SK-MEL-5 (cell line): Measurements from ENCODE around the genes AFG3L2 and LDLRAD4.

DNA sequence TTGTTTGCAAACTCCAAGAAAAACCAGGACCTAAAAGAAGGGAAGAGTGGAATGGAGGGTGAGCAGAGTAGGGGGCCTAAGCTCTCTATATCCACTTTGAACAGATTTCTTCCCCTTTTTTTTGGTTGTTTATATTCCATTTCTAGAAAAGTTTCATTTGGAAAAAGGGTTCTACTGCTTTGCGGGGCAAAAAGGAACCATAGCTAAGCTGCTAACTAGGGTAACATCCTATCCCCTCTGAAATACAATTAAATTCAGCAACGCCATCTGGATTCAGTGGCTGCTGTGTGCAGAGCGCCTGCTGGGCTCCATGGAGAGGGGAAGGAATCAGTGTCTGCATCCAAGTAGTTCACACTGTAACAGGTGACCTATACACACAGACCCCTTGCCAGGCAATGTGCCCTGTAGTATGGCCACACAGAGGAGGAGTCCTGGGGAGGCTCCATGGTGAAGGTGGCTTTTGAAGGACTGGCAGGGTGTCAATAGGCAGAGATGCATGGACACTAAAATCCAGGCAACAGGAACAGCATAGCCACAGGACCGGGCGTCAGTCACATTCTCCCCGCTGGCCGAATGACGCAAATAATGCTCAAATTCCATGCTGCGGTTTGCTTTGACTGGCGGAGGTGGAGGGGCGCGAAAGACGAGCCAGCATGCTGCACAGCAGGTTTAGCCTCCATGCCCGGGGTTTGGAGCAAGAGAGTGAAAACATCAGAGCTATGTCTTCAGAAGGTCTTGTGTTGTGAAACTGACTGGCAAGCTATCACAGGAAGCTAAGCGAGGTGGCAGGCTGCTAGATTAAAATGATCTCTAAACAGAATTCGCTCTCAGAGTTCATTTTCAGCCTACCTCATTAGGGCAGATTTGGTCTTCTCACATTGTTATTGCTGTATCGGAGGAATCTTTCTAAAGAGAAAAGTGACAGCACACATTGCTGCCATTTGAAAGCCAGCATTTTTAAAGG, 1.4 kb upstream of the CHMP1B start:
RAMPAGE:
- cytosol, long total RNA = no peak
- long total RNA = no peak
- nucleus, long total RNA = no peak

GRCh38 chr18:11908005-11908116, 256 bp downstream of the MPPE1 start:
RAMPAGE:
- cytosol, long total RNA = no peak
- long total RNA = no peak
- nucleus, long total RNA = no peak

DNA sequence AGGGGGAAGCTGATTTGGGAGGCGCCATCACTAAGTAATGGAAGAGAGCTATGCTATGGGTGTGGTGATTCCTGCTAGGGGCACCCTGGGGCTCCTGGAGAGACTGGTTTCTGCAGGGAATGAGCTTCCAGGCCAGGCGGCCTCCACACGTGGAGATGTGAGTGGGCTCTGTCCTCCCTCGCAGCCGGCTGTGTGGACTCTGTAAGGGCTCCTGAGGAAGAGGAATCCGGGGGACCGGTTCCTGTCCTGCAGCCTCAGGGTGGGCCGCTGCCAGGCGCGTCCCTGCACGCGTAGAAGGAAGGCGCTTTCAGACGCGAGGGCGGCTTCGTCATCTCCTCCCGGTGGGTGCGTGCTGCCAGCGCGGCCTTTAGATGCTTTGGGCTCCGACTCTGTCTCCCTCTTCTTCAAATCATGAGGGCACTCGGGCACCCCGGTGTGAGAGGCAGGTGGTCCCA, 55.5 kb upstream of the ANKRD62 start:
RAMPAGE:
- cytosol, long total RNA = no peak
- long total RNA = no peak
- nucleus, long total RNA = no peak

DNA sequence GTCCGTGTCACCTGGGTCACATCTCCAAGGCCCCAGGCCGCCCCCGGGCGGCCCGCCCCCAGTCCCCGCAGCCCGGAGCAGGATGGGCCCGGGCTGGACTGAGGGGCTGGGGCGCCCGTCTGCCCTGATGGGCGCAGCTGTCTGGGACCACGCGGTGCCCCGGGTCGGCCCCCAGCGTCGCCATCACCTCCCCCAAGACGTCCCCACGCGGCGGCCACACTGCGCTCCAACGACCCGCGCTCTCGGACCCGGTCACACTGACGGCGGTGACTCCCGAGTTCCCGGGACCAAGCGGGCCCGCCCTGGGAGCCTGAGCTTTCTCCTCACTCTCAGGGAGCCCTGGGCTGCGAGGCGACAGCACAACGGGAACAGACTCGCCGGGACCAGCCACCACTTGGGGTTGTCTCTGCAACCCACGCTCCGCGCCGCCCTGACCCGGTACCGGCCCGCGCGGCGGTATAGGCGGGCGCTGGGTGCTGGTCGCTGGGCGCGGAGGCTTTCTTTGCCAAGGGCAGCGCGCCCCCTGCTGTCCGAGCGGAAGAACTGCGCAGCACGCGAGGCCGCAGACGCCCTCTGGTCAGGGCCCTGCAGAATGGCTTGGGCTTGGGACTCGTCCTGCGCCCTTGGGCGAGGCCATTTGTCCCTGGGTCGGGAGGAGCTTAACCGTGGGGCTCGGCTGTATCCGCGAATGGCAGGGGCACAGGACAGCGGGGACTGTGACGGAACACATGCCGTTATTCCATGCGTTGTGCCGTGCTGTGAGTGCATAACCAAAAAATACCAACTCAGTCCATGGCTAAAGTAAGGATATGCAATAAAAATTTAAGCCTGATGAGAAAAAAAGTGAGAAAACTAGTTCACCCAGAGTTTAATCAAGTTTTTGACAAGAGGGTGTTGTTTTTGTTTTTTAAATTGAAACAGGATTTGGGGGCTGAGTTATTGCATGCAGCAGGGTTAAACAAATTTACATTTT, 54.8 kb upstream of the ANKRD62 start:
RAMPAGE:
- cytosol, long total RNA = no peak
- long total RNA = no peak
- nucleus, long total RNA = no peak

GRCh38 chr18:12059410-12060200, 34.0 kb upstream of the ANKRD62 start:
RAMPAGE:
- cytosol, long total RNA = no peak
- long total RNA = no peak
- nucleus, long total RNA = no peak

RAMPAGE:
- cytosol, long total RNA = no peak
- long total RNA = no peak
- nucleus, long total RNA = no peak
Observed at GRCh38 chr18:12307173-12307770, 769 bp upstream of the TUBB6 start.

DNA sequence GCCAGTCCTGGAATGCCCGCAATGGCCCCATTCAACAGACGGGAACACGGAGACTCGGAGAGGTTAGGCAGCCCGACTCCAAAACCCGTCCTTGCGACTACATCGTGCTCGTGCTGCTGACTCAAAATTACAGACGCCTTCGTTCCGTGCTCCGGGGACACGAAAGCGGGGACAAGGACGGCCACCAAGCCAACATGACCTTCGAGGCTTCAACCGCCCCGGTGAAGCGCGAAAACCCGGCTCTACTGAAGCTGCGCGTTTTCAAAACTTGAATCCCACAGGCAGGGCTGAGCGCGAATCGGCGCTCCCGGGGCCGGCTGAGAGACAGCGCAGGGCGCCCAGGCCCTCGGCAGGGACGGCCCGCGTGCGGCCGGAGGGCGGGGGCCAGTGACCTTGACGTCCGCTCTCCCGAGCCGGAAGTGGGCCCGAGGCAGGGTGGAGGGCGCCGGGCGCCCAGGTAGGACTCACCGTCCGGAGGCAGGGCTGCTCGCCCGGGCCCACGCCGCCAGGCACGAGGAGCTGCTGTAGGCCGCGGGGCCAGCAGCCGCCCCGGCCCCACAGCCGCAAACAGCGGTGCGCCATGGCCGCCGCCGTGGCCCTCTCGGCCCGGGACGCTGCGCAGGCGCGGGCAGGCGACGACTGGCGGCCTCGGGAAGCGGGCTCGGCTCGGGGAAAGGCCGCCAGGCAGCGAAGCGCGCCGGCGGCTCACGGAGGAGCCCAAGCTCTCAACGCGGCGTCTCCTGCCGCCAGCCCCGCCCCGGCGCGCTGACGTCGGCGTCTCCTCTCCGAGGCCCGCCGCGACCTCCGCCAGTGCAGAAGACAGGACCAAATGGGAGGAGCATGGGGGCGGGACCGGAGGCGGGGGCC, at the start of gene AFG3L2:
AFG3L2 (minus strand) TSS at position 727 of the 867 bp plus-strand sequence.
RAMPAGE:
- cytosol, long total RNA = no peak
- long total RNA = no peak
- nucleus, long total RNA = no peak

DNA sequence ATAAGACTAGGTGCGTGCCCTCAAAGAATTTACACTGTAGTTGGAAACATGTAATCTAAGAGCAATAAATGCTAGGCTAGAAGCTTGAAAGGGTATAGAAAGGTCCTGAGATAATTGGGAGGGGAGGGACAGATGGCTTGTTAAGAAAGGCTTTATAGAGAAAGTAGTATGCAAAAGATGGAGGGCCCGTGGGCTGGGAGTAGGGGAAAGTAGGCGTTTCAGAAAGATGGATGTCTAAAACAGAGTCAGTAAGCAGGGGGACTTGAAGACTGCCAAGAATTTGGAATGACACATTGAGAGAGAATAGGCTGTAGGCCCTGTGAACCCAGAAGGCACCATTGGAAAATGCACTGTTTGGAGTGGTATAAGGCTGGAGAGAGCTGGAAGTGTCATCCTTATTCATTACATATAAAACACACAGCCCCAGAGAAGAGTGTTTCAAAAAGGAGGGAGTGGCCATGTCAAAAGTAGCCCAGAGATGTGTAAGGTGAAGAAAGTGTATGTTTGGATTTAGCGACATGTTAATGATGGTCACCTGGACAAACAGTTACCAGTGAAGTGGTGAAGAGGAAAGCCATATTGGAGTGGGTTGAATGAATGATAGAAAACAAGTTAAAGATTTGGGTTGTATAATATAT, 925 bp downstream of the PSMG2 start:
RAMPAGE:
- cytosol, long total RNA = no peak
- long total RNA = no peak
- nucleus, long total RNA = no peak

DNA sequence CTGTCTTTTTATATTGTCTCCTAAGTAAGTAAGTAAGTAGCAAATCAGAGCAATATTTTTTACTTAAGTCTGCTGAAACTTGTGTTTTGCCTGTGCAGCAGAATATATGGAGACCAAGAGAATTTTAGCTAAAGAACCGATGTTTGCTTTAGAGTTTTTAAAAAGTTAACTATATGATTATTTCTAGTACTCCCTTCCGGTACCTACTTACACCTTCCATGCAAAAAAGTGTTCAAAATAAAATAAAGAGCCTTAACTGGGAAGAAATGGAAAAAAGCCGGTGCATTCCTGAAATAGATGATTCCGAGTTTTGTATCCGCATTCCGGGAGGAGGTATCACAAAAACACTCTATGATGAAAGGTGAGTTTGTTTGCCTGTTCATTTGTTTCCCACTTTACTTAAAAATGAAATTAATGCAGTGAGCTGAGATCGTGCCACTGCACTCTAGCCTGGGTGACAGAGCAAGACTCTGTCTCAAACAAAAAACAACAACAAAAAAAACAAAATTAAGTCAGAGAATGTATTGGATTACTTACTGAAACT, 17.6 kb downstream of the PSMG2 start:
RAMPAGE:
- cytosol, long total RNA = no peak
- long total RNA = no peak
- nucleus, long total RNA = no peak

RAMPAGE:
- cytosol, long total RNA = no peak
- long total RNA = no peak
- nucleus, long total RNA = no peak
Observed at GRCh38 chr18:13165542-13166439, 52.8 kb upstream of the LDLRAD4 start.

DNA sequence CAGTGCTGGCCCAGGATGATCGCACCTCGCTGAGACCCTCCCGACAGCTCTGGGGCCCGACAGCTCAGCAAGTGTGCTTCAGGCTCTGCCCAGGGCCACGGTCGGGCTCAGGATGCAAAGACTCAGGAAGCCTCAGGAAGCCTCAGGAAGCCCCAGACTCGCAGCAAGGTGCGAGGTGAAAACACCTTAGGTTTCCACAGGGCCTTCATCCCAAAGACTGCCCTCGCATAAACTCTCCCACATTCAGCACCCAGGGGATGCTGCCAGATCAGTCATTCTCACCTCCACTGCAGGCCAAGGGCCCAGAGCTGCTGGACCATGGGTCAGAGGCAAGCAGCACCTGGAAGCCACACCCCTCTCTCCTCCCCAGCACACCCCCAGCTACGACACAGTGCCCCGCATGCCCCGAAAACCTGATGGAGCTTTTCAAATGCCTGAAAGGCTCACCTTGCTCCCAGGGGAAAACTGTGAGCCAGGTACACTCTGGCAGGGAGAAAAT, 32.0 kb upstream of the LDLRAD4 start:
RAMPAGE:
- cytosol, long total RNA = no peak
- long total RNA = no peak
- nucleus, long total RNA = no peak

RAMPAGE:
- cytosol, long total RNA = no peak
- long total RNA = no peak
- nucleus, long total RNA = no peak
Observed at GRCh38 chr18:13218572-13219151, at the start of gene LDLRAD4. Gene LDLRAD4, plus strand, starts transcription at chr18:13218760.

RAMPAGE:
- cytosol, long total RNA = no peak
- long total RNA = no peak
- nucleus, long total RNA = no peak
Observed at GRCh38 chr18:13219469-13220249, 1.1 kb downstream of the LDLRAD4 start.

GRCh38 chr18:13221949-13222415, 3.4 kb downstream of the LDLRAD4 start:
RAMPAGE:
- cytosol, long total RNA = no peak
- long total RNA = no peak
- nucleus, long total RNA = no peak

RAMPAGE:
- cytosol, long total RNA = no peak
- long total RNA = no peak
- nucleus, long total RNA = no peak
Observed at GRCh38 chr18:13381236-13381702, 162.7 kb downstream of the LDLRAD4 start.

DNA sequence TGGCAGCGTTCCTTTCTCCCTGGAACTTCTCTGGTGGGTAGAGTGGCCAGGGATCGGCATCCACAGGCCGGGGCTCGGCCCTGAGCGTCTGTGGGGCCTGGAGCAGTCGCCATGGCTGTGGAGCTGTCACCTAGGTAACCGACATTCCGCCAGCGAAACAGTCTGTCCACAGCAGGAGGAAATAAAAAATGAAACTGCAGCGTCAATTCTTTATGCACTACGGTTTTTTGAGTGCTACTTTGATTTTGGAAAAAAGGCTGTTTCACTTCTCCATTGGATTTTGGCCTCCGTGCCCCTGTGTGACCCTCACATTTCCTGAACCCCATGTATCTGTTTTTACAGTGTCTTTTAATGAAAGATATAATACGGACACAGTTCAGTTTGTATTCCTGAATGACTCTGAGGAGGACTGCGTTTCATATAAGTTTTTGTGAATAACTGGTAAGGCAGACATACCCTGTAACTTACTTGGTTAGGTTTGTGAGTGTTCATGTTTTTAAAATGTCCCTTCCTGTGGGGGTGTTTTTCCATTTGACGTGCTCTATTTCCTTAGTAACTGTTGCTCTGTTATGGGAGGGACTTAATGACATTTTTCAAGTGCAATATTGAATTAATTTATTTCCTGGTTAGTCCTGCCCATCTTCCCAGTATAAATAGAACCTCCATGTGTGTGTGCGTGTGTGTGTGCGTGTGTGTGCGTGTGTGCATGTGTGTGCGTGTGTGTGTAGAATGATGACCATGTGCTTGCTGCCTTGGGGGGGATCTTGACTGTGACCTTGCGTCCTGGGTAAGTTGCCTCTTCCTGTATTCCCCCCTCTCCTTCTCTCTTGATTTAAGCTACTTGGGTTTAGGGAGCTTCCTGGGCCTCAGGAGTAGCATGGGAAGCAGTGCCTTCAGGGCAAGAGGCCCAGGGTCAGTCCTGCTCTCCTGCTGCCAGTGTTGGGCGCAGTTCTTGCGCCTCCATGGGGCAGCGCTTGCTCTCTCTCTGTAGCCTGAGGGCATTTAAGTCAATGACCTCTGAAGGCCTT, 163.7 kb downstream of the LDLRAD4 start:
RAMPAGE:
- cytosol, long total RNA = no peak
- long total RNA = no peak
- nucleus, long total RNA = no peak

RAMPAGE:
- cytosol, long total RNA = no peak
- long total RNA = no peak
- nucleus, long total RNA = no peak
Observed at GRCh38 chr18:13447269-13448483, 229.1 kb downstream of the LDLRAD4 start.

DNA sequence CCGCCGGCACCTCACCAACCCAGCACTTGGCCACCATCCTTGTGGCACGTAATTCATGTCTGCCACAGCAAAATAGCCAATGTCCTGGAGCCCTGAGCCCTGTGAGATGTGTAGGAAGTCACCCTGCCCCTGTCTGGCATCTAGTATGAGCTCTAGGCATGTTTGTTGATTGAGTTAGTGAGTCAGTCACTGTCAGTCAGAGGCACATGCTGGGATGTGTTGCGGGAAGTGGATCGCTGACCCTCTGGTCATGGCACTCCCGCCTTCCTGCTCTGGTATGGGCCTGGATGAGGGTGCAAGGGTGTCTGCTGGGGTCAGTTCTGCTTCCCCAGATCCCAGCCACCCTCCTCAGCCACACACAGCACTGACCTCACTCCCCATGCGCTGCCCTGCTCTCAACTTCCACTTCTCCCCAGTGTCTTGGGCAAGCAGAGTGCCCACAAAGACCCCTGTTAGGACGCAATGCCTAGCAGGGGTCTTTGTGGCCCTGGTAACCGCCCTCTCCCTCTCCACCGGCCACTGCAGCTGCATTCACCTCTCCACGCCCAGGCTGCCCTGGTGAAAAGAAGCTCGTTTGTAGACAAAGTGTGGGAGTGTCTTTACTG, 252.0 kb downstream of the LDLRAD4 start:
RAMPAGE:
- cytosol, long total RNA = no peak
- long total RNA = no peak
- nucleus, long total RNA = no peak

DNA sequence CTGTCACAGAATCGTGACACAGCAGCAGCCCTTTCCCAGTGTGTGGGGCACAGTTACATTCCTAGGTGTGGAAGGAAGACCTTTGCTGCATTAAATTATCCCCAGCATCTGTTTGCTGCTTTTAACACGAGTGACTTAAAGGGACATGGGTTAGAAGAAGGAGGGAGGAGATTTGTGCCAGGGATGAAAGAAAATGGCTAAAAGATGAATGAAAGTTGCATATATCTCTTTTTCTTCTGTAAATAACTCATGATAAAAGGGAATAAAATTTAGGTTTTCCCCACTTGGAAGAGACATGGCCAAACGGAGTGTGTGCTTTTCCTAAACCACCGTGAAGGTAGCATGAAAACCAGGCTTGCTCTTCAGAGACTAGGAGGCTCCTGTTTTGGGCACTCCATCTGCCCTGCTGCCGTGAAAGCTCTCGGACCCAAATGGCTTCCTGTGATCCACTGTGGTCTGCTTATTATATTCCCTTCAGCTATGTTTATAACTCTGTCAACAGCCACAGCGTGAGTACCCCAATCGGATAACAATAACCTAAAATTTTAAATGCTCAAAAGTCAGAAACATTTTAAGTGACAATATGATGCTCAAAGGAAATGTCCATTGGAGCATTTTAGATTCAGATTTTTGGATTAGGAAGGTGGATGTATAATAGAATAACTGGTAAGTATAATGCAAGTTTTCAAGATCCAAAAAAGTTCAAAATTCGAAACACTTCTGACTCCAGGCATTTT, 236.5 kb downstream of the FAM210A start:
RAMPAGE:
- cytosol, long total RNA = no peak
- long total RNA = no peak
- nucleus, long total RNA = no peak

DNA sequence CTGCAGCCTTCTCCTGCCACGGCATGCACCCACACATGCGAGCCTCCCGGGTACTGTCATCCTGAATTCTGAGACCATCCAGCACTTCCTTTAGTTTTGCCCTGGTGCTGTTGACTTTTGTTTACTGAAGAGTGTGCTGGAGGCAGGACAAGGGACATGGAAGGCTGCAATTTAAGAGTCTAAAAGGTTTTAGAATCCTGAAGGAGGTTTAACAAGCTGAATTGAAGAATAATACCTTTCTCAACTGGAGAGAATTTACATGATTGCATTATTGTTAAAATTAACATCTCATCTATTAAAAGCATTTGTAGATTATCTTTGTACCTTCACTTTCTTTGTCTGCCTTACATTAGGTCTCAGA, 183.1 kb downstream of the FAM210A start:
RAMPAGE:
- cytosol, long total RNA = no peak
- long total RNA = no peak
- nucleus, long total RNA = no peak